CD14-positive monocyte (primary cell): ENCODE measurements around a stretch of chr7.

DNA sequence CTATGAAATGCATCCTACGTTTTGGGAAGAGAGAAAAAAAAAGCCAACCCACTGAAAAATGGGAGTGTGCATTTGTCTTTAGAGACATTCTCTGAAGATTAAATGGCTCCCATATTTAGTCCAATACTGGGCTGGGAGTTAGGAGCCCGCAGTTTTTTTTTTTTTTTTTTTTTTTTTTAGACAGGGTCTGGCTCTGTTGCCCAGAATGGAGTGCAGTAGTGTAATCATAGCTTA, 13.5 kb downstream of the SRRM3 start:
- CAGE, long polyA plus RNA = no peak

GRCh38 chr7:76218011-76218684, 16.5 kb downstream of the SRRM3 start:
- CAGE, long polyA plus RNA = no peak

DNA sequence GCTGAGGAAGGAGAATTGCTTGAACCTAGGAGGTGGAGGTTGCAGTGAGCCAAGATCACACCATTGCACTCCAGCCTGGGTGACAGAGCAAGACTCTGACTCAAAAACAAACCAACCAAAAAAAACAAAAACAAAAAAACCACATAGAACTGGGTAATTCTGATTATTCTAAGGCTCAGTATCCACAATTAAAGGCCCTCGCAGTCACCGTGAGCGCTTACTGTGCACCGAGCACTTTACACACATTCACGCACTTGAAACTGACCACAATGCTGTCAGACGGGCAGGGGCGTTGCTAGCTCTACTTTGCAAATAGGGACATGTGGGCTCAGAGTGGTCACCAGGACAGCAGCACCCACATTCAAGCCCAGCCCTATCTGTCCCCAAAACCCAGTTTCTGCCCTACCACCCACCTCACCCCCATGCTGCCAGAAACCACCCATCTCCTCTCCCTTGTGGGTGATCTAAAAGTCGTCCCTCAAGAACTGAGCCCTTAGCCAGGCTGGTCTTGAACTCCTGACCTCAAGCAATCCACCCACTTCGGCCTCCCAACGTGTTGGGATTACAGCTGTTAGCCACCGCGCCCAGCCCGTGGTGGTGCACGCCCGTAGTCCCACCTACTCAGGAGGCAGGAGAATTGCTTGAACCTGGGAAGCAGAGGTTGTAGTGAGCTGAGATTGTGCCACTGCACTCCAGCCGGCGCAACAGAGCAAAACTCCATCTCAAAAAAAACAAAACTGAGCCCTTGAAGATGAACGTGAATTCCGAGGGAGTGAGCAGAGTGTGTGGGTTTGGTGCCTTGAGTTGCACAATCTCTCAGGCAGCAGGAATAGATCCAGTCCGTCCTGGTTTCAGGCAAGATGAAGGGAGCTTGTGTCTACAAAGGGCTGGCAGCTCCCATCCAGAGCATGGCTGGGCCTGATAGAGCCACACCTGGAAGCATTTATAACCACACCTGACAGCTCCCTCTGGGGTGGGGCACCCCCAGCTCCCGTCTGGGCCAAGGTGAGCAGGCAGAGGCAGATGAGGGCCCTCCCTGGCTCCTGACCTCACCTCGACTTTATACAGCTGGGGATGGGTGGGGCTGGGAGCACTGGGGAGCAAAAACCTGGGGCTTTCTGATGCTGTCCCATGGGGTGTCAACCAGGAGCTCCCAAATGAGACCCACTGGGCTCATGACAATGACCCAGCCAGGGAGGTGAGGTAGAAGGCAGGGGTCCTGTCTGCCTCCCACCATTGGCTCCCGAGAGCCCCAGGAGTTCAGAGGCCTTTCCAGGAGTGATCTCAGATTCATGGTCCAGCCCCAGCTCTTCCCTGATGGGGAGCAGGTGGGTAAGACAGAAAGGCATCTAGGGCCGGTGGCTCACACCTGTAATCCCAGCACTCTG, 5.3 kb upstream of the HSPB1 start:
- CAGE, long polyA plus RNA = no peak

GRCh38 chr7:76306249-76306418, 3.7 kb downstream of the HSPB1 start:
- CAGE, long polyA plus RNA = no peak

- CAGE, long polyA plus RNA = no peak
These were observed 6.7 kb downstream of the YWHAG start for GRCh38 chr7:76351911-76352590.

- CAGE, long polyA plus RNA = no peak
These were observed 44.9 kb upstream of the FGL2 start for GRCh38 chr7:77244405-77244990.

DNA sequence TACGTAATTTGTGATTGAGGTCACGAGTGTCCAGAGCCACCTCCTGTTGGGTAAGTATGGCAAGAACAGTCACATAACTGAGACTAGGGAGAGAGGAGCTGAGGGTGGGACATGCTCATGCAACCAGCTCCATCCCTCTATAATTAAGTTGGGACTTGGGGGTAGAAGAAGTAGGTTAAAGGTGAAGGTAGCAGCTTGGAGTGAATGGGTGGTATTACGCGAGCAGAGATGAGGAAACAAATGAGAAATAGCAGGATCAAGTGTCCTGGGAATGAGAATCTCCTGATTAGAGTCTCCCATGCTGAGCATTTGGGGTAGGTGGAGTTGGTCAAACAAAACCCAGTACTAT, 77.1 kb downstream of the GSAP start:
- CAGE, long polyA plus RNA = no peak

DNA sequence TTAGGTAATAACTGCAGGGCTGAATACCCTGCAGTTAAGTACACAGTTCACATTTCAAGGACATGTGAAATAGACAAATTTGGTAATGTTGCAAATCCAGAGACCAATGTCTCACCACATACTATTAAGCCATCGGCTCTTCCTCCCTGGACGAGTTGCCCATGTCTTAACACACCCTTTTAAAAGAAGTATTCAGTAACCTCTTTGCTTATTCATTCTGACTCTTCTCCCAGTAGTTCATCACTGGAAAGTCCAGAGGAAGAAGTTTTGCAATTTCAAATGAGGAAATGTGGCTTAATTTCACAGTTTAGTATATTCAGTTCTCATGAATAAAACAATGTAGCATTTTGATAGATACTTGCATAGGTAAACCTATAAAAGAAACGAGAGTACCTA, 6.0 kb downstream of the GSAP start:
- CAGE, long polyA plus RNA = start-site peak on the plus strand centred at position 323 of the sequence, 40 bp wide, 17 and 58 reads in 2 replicates

DNA sequence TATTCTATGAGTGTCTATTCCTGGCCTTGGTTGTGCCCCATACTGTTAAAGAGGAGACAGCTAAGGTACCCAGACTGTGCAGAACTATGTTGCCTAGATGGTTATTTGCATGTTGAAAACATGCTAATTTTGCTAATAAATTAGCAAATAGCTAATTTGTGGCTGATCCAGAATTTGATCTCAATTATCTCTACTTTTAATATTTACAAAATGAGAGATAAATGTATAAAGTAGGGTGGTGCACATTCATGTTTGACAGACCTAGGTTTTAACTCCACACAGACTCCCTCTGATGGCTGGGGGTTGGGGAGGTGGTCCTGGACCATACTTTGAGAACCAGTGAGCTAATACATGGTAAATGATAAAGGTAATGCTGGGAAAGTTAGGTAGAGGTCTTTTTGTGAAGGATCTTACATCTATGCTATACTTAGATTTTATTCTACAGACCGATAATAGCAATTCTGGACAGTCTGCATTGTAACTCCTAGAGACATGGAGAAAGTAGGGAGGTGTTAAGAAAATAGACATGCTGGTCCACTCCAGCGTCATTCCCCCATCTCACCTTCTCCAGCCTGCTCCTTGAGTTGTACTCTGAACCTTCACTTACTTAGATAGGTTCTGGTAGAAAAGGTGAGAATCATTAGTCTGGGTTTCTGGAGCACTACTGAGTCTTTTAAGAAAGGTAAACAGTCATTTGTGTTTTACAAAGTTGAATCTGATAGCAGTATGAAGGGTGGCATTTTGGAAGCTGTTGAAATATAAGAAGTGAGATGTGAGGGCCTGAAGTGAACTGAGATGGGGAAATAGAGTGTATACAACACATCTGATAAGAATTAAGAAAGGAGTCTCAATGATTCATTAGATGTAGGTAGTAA, 4.9 kb downstream of the PTPN12 start:
- CAGE, long polyA plus RNA = no peak

- CAGE, long polyA plus RNA = no peak
These were observed 54.2 kb upstream of the RSBN1L start for GRCh38 chr7:77642148-77642368.

- CAGE, long polyA plus RNA = no peak
These were observed 484 bp upstream of the TMEM60 start for GRCh38 chr7:77798500-77799336.

- CAGE, long polyA plus RNA = no peak
These were observed 41.9 kb upstream of the TMEM60 start for GRCh38 chr7:77839995-77840573.

- CAGE, long polyA plus RNA = no peak
These were observed 133.8 kb upstream of the TMEM60 start for GRCh38 chr7:77931888-77932556.

GRCh38 chr7:80199076-80199531, 64.5 kb downstream of the GNAI1 start:
- CAGE, long polyA plus RNA = no peak

GRCh38 chr7:80210470-80210780, 75.8 kb downstream of the GNAI1 start:
- CAGE, long polyA plus RNA = no peak

GRCh38 chr7:80277339-80278226, 143.0 kb downstream of the GNAI1 start:
- CAGE, long polyA plus RNA = no peak

DNA sequence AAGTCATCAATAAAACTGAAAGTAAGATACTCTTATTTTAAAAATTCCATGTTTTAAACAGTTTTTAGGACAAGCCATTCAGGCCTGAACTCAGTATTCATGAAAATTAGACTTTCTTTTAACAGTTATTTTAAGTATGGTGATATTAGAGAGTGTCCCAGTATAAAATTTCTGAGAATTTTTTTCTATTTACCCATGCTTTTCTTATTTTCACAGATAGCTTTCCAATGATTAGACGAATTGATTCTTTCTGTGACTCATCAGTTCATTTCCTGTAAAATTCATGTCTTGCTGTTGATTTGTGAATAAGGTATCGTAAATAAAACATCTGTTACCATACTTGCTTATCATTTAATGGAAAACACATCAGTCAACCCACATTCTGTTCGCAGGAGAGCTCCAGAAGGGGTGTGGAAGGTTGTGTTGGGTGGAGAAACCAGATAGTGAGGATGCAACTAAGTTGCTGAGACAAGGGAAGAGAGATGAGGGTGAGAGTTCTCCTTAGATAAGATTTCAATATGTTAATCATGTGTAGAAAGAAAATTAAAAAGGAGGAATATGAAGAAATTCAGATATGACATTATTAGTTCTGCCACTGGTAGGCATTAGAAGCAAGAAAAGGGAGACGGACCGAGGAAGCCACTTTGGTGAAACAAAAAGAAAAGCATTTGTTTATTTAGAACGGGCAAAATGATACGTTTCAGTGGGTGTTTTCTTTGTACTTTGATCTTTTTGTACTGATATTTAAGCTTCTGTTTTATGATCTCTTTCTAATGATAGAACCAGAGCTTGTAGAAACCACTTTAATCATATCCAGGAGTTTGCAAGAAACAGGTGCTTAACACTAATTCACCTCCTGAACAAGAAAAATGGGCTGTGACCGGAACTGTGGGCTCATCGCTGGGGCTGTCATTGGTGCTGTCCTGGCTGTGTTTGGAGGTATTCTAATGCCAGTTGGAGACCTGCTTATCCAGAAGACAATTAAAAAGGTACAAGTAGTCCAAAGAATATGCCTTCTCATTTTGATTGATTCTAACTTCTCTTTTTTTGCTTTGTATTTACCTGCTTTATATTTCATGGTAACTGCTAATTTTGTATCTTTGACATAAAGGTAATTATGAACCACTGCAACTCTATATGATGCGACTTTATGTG, 7.8 kb downstream of the CD36 start:
- CAGE, long polyA plus RNA = no peak

DNA sequence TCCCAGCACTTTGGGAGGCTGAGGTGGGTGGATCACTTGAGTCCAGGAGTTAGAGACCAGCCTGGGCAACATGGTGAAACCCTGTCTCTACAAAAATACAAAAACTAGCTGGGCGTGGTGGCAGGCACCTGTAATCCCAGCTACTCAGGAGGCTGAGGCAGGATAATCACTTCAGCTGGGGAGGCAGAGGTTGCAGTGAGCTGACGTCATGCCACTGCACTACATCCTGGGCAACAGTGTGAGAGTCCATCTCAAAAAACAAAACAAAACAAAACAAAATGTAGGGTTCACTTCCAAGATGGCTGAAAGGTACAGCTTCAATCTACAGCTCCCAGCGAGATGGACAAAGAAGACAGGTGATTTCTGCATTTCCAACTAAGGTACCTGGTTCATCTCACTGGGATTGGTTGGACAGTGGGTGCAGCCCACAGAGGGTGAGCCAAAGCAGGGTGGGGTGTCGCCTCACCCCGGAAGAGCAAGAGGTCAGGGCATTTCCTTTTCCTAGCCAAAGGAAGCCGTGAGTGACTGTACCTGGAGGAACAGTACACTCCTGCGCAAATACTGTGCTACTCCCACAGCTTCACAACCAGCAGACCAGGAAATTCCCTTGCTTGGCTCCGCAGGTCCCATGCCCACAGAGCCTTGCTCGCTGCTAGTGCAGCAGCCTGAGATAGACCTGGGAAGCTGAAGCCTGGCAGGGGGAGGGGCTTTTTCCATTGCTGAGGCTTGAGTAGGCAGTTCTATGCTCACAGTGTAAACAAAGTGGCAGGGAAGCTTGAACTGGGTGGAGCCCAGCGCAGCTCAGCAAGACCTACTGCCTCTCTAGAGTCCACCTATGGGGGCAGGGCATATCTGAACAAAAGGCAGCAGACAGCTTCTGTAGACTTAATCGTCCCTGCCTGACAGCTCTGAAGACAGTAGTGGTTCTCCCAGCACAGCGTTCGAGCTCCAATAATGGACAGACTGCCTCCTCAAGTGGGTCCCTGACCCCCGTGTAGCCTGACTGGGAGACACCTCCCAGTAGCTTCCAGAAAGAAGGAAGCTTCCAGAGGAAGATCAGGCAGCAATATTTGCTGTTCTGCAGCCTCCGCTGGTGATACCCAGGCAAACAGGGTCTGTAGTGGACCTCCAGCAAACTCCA, 291.3 kb downstream of the HGF start:
- CAGE, long polyA plus RNA = no peak

DNA sequence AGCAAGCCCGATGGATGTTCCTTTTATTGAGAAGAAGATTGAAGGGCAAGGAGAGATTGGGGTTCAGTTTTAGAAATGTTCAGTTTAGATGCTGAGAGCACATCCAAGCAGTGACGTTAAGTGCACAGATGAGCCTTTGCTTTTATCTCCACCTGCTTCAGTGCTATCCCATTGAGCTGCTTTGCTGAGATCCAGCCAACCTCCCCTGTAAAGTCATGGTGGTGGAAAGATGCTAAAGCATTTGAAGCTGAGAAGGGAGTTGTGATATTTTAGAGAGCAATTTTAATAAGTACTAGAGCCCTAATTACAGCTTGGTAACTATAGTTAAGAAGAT, 76.5 kb downstream of the HGF start:
- CAGE, long polyA plus RNA = no peak

DNA sequence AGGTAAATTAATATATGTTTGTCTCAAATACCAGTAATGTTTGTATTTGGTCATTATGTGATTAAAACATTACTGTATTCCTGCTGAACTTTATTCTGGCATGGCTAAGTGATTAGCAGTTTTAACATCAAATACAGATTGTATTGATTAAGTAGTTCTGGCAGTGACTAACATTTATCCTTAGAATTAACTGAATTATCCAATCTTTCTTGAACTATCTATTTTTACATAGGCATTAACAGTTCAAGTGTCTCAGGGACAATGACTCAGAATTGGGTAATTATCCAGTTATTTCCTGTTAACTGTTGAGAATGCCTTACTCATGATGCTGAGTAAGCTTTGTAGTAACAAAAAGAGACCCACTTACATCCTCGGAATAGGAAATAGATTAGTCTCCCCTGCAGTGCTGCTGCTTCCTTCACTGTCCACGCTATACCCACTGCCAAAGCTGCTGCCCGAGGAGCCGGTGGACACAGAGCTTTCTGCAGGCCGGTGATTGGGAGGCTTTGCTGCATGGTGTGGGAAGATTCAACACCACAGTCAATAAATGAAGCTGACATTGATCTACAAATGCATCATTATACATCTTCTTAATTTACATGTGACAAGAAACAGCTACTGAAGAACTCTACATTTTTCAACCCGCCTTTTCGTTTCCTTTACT, 357.2 kb downstream of the PCLO start:
- CAGE, long polyA plus RNA = no peak